Colic lymph node (tissue), 1 donor: ENCODE measurements around the genes CHST13 and MGLL.

DNA sequence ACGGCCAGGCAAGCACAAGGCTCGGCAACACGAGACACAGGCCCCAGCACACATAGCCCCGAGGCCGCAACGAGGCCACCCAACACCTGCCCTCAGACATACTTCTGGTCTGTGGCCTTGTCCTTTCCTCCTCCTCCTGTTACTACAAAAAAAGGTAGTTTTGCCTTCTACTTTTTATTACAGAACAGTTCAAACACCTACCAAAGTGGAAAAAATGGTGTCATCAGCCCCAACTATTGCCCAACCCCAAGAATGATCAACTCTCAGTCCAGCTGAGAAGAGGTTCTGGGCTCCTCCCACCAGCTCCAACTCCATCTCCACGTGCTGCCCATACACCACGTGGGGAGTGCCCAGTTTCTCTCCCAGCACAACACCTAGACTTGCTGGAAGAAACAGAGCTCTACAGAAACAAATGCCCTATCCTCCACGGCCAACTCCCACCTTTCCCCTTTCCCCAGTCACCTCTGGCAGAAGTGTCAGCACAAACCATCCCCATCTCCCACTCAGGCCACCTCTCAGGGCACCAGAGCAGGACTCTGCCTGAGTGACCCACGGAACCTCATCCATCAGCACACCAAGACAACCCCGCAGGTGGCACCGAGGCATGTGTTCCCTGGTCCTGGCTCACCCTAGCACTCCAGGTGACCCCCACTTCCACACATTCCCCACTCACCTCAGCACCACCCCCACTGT, 7.4 kb downstream of the ZXDC start:
- PRO-cap = no peak

- PRO-cap = no peak
Measured at GRCh38 chr3:126523753-126525129, at the start of gene CHST13. Gene CHST13 (plus strand): TSS chr3:126524155.

DNA sequence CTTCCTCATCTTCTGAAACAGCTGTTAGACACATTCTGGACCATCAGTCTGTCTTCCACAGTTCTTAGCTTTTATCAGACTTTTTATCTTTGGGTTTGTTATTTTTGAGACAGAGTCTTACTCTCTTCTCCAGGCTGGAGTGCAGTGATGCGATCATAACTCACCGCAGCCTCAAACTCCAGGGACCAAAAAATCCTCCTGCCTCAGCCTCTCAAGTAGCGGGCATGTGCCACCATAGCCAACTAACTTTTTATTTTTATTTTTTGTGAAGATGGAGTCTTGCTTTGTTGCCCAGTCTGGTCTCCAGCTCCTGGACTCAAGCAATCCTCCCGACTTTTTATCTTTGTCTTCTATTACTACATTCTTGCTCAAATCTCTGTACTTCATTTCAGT, 135.0 kb upstream of the PLXNA1 start:
- PRO-cap = no peak

- PRO-cap = no peak
Measured at GRCh38 chr3:126956912-126957640, 25.8 kb upstream of the PLXNA1 start.

- PRO-cap = no peak
Measured at GRCh38 chr3:127543760-127544145, 46.8 kb downstream of the TPRA1 start.

DNA sequence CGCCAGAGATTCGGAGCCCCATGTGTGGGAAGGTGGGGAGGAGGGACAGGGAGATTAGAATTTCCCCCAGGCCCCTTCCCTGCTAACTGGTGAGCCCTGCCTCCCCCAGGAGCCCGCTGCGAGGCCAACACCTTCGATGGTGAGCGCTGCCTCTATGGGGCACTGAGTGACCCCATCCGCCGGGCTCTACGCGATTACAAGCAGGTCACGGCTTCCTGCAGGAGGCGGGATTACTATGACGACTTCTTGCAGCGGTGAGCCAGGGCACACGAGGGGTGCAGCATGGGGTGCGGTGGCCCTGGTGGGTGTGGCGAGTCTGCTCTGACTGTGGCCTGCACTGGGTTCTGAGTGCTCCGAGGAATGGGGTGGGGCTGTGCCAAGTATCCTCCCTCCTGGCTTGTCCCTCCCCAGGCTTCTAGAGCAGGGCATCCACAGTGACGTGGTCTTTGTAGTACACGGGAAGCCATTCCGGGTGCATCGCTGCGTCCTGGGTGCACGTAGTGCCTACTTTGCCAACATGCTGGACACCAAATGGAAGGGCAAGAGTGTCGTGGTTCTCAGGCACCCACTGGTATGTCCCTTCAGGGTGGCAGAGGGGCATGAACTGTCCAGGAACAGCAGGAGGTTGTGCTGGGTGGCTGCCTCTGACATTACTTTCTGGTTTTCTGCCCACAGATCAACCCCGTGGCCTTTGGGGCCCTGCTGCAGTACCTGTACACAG, 3.3 kb downstream of the ABTB1 start:
- PRO-cap = no peak

DNA sequence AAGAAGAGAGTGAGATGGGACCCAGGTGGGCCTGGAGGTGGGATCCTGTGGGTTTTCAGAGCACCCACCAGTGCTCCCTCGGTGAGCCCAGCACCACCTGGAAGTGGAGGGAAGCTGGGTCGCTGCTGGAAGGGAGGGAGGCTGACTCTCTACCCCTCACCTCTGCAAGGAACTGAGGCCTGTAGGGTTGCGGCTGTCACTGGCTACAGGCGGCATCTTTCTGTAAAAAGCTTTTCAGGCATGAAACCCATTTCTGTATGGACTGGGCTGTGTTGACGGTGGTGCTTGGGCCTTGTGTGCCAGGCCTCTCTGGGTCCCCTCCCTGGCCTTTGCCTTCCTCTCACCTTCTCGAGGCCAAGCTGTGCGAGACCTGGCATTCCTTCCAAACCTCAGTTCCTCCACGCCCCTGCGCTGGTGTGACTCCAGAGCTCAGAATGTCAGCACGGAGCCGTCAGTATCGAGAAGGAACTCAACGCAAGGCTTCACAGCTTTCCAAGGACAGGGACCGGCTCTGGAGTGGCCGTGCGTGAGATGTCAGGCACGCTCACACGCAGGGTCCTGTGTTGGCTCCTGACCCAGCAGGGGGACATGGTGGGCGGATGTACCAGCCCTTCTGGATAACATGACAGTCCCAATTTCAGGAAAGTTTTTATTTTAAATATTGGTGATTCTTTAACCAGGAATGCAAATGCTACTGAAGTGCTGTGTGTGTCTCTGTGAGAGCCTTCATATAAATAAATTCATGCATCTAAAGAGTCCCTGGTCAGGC, 16.7 kb downstream of the ABTB1 start:
- PRO-cap = no peak

DNA sequence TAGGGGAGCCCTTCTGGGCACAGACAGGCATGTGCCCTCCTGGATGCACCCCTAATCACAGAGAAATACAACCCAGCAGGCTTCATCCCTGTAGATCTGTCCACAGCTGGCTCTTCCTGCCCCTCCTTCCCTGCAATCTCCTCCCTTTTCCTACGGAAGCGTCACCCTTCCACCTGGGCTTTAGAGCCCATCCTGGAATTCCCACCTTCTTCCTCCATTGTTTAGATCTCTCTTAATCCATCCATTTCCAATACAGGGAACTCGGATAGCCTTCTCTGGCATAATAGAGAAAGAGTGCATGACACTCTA, 27.1 kb downstream of the ABTB1 start:
- PRO-cap = no peak

DNA sequence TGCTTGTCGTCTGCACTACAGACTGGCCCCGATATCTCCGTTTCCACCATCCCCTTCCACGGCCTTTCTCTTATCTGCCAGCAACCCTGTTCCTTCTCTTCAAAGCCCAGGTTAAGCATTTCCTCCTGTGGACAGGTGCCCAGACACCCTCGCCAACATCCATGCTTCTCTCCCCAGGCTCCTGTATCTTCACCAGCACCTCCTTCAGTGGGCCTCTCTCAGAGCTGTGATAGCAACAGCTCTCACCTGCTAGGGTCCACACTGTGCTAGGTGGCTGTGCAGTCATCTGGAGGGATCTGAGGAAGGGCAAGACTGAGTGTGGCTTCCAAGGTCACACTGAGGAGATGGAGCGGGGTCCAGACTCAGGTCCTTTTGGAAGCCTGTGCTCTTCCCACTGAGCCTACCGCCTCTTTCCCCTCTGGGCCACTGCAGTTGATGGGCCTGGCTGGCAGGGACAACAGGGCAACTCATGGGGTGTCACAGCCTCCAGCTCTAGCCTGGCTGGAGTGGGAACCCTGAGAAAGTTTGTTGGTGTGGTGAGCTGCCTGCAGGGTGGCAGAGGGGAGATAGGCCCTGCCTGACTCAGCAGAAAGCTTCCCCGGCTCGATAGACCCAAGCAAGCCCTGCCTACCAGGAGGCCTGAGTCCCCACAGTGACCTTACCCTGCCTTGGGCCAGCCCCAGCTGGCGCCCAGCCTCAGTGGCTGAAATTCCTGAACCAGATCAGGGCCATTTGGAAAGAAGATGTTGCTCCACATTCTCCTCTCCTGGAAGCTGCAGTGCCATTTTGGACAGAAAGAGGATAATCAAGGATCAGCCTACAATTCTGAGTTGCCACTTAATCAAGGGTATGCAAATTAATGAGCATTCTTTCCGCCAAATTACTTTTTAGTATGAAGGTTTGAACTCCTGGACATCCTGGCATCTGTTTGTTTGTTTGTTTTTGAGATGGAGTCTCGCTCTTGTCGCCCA, 29.3 kb downstream of the ABTB1 start:
- PRO-cap = no peak

DNA sequence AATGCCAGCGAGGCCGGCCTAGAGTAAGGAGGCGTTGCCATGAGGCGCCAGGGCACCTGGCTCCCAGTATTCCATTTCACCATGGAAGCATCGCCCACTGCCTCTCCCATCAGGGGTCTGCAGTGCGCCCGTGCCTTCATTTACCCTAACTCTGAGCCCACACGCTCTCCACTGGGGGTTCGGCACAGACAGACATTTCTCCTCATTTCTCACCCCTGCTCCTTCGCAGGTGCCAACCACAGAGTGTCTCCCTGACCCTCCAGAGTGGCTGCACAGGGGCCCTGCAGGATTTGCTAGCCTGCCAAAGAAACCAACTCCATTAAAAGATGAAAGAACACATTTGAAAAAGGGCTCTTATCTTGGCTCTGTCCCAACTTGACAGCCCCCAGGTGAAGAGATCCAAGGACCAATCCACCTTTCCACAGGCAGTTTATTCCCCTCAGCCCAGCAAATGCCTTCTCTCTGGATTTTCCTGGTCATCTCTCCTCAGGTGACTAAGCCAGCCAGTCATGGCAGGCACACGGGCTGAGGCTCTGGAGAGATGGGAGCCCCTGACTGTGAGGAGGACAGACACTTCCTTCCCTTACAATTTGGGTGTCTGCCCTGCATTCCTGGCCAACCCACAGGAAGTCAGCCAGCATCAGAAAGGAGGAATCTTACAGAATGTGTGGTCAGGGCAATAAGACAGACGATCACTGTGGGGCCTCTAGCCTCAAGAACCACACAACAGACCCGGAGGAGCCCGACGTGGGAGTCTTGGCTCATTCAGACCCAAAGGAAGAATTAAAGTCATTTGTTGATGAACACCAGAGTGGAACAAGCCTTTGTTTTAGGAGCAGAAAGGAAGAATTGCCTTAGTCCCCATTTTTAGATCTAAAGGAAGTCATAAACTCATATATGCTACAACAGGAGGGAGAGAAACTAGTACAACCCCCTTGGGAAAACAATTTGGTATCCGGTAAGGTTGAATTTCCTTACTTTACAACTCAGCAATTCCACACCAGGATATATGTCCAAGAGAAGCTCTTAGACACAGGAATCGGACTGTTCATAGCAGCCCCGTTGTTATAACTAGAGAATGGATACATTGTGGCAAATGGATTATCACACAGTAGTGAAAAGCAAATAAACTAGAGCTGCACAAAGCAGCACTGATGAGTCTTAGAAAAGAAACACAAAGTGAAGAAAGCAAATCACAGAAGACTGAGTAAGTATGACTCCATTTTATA, 62.0 kb downstream of the ABTB1 start:
- PRO-cap = no peak

DNA sequence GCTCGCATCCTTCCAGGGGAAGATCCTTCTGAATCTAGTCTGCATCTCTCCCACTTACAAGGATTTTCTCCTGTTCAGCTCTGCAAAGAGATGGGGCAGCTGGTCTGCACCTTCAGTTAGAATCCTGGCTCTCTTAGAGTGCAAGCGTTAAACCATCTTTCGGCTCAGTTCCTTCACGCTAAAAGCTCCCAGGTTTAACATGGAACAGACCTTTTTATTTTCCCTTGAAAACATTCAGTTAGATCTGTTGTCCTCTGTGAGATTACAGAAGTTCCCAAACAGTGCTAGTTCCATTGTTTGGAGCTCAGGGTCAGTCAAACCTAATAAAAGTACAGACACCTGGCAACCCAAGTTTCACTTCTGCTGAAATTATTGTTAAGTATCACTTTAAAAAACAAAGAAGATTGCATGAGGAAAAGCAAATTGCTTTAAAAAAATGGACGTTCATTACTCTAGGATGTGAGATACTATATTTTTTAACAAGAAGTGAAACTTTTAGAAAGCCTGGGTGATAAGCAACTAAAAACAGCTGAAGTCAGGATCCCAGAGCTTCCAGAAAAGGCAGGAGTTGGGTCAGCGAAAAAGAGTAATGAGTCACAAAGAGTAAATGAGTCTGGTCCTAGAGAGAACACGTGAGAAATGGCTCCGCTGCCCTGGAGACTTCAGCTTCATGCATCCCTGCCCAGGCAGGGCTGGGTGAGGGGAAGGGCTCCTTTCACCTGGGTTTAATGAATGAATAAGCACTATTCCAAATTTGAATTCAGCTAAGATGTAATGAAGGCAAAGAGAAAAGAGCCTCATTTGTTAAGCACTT, 63.3 kb downstream of the ABTB1 start:
- PRO-cap = no peak

GRCh38 chr3:127743417-127744218, 70.9 kb downstream of the ABTB1 start:
- PRO-cap = no peak

GRCh38 chr3:127759408-127760026, 62.8 kb downstream of the MGLL start:
- PRO-cap = no peak

DNA sequence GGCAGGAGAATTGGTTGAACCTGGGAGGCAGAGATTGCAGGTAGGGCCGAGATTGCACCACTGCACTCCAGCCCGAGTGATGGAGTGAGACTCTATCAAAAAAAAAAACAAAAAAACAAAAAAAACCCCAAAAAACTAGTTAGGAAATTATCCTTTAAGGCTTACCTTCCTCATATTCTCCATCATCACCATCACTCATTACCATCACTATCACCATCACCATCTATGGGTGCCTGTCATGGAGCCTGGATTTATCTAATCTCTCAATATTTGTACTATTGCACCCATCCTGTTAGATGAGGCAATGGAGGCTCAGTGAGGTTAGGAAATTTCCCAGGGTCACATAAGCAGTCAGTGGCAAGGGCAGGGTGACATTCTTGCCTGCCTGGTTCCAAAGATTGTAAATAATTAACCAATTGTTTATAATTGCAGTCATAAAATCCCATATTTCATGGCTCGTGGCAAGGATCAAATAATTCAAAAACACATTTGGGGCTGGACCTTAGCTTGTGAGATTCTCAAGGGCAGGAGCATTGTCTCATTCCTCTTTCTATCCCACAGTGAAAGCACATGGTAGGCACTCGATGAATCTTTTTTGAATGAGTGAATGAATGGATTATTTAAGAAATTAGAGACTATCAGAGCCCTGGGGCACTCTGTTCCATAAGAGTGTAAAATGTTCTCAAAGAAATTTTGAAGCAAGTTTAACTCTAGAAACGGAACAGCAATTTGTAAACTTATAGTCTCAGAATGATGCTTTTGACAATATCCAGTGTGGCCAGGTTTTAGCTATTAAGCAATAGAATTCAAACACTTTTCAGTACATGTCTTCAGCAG, 55.1 kb downstream of the MGLL start:
- PRO-cap = no peak

DNA sequence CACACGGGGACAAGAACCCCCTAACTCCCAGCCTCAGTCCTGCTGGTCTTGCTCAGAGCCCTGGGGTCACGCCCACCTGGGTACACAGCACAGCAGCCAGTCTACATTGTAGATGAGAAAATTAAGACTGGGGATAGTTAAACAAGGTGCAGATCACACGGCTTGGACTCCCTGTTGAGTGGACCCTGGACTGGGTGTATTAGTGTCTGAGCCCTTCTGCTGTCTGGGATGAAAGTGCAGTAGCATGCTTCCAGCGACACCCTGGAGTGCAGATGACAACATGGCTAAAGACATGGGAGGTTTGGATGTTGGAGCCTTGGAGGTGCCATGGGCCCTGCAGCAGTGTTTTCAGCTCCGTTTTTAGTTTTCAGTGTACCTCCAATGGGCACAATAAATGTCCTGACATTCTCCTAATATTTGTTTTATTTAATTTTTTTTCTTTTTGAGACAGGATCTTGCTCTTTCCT, 44.0 kb downstream of the MGLL start:
- PRO-cap = no peak

- PRO-cap = unidirectional peak, minus-strand start at chr3:127823217
Measured at GRCh38 chr3:127822094-127823294, at the start of gene MGLL. Gene MGLL (minus strand): TSS chr3:127822515.

DNA sequence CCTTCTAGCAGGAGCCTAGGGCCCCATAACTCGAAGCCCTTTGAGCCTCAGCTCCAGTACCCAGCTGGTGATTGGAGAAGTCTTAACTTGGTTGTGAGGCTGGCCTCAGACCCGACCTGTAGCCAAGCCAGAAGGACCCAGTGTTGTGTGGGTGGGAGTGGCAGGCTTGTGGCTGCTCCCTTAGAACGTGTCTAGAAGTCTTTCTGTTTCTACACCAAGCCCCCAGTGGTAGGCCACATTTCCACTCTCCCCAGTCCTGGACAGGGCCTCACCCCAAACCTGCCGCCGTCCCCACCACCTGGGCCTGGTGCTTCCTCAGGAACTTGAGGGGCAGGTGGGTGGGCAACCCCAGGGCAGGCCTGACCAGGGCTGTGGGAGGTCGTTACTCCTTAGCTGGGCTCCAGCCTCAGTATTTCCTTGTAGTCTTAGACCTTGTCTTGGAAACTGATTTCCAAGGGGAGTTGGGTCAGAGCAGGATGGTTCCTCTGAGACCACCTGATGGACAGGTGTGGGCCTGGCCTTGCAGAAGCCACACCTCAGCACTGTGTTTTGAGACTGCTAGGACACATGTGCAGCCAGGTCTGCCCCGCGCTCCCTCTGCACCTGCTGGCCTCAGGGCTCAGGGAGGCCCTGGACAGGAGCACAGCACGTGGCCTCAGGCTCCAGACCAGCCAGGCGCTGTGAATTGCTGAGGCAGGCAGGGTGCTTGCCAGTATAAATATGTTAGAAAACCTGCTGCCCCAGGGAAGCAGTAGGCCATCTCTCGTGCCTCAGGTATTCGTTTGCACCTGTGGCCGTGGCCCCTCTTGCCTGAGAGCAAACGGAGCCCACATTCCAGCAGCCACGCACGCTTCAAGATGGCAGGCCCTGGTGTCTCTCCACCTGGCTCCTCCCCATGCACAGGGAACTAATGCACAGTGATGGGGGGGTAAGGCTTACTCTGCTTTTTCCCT, 20.0 kb downstream of the SEC61A1 start:
- PRO-cap = no peak

- PRO-cap = no peak
Measured at GRCh38 chr3:128075137-128076186, 23.2 kb downstream of the SEC61A1 start.

- PRO-cap = no peak
Measured at GRCh38 chr3:128179011-128179439, 25.7 kb downstream of the EEFSEC start.

DNA sequence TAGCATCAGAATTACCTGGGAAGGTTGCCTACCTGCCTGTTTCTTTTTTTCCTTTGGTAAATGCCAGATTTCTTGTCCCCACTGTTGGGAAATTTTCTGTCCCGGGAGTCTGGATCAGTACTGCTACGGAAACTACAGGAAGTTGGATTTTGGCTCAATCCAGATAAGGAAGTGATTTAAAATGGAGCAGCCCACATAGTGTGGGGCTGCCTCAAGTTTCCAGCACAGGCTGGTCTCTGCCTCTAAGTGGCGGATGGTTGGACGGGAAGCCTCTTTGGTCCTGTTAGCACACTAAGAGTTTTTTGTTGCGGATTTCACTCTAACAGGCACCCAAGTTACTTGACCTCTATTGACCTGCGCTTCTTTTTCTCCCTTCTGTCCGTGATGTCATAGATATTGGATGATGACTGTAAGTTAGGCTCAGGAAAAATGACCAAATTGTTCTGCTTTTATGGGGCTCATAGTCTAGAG, 54.7 kb downstream of the EEFSEC start:
- PRO-cap = no peak